ENCODE measurements around a stretch of chr1.

DNA sequence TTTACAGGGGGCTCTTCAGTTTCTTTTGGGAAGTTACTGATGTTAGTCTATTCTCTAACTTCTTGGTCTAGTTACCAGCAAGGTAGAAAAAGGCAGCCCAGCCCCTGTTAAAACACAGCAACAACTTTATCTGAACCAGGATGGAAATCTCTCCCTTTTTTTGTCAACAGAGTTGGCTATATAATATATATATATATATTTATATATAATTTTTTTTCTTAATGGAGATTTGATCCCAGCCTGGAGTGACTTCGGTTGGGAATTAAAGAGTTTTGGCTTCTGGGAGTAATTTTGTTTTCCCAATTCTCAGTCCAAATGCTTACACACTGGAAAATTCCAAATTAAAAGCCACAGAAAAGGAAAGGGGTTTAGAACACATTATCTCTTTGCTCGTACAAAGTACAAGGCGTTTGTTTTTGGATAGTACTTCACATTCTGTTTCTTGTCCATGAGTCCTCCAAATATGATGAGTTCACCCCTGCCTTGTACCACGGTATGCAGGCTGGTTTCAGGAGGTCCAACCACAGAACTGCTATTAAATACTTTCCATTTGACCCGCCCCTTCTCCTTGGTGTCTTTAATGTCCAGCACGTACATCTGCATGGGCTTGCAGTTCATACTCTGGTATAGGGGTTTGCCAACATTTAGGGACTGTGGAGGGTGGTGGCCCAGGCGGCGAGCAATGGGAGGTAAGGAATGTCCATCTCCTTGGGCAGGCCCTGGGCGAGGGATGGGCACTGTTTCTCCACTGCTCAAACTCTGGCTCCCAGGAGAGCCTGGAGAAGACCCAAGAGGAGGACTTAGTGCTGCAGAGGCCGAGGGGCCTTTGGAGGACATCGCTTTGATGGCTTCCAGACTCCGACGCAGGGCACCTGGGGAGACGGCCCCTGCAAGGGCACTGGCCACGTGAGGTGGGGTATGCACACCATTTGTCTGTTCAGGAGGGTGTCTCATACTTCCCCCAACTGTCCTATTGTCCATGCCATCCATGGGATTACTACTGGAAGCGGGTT is 13.6 kb upstream of the CPLANE2 start:
- RRBS: no CpG with 5 or more reads among the region's 16 CpGs
CAGE:
- cytosol, long polyA plus RNA: no peak
- long polyA plus RNA: no peak
- nucleus, long polyA plus RNA: no peak

DNA sequence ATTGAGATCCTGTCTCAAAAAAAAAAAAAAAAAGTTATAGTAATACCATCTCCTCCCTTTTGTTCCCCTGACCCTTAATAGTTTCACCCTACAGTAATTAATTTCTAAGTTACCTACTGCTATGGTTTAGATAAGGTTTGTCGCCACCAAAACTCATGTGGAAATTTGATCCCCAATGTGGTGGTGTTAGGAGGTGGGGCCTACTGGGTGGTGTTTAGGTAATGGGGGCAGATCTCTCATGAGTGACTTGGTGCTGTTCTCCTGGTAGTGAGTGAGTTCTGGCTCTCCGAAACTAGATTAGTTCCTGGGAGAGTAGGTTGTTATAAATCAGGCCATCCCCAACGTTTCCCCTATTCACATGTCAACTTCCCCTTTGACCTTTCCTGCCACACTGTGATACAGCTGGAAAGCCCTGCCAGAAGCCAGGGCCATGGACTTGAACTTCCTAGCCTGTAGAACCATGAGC is 9.7 kb downstream of the FBXO42 start:
- RRBS: no CpG with 5 or more reads among the region's 3 CpGs
CAGE:
- cytosol, long polyA plus RNA: no peak
- long polyA plus RNA: no peak
- nucleus, long polyA plus RNA: no peak

DNA sequence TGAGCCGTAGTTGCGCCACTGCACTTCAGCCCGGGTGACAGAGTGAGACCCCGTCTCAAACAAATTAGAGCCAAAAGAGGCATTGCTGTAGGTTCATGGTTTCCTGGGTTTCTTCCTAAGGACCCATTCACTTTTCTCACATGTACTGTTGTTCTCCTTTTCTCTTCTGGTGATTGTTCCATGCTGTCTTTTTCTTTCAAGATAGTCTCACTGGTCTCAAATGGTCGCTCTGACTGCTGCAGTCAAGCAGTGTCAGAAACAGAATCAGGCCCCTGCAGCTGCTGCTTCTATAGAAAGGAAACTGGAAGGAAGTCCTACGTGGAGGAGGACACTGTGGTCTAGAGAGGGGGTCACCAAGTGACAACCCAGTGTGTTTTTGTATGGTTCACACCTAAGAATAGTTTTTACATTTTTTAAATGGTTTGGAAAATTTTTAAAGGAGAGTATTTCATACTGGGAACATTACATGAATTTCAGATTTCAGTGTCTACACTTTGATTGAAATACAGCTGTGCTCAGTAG is 2.4 kb downstream of the NECAP2 start:
- RRBS: no CpG with 5 or more reads among the region's 6 CpGs
CAGE:
- cytosol, long polyA plus RNA: no peak
- long polyA plus RNA: no peak
- nucleus, long polyA plus RNA: no peak

DNA sequence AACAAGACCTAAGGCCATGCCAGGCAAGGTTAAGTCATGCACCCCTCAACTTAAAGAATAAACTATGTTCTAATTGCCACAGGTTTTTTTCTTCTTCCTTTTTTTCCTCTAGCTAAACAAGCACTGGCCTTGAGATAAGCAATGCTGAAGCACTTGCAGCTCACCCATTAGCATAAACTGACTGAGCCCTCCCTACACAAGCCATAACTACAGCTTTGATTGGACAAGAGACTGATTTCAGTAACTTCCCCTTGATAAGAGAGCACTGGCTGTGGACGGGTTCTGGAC is 99.9 kb downstream of the NECAP2 start:
- RRBS: no CpG with 5 or more reads among the region's 1 CpG
CAGE:
- cytosol, long polyA plus RNA: no peak
- long polyA plus RNA: no peak
- nucleus, long polyA plus RNA: no peak

DNA sequence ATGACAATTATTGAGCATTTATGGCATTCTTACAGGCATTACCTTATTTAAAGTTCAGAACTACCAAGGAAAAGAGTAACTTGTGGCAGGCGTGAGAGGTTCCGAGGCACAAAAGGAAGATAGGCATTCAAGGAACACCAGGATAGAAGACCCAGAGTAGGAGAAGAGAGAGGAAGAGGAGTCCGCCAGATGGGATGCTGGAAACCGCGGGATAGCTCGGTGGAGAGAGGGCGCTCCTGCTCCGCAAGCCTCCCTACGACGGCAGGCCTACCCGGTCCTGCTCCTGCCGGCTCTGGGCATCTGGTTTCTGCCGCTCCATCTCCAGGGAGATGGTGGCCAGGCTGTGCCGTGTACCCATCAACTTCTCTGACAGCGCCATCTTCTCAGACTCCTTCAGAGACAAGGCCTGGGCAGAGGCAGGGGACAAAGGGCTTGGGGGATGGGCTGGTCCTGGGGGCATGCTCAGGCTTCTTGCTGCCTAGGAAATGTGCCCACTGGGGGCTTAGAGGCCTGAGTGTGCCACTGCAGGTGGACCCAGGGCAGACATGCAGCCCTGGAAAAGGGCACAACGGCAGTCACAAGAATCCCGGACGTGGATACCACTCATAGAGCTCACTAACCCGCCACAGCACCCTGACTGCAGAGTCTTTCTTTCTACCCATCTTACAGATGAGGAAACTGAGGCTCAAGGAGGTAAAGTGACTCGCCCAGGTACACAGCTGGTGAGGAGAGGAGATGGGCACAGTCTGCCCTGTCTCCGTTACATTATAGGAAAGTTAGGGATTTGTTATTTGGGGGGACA is 178.4 kb downstream of the NECAP2 start:
- RRBS: no CpG with 5 or more reads among the region's 21 CpGs
CAGE:
- cytosol, long polyA plus RNA: no peak
- long polyA plus RNA: no peak
- nucleus, long polyA plus RNA: no peak

DNA sequence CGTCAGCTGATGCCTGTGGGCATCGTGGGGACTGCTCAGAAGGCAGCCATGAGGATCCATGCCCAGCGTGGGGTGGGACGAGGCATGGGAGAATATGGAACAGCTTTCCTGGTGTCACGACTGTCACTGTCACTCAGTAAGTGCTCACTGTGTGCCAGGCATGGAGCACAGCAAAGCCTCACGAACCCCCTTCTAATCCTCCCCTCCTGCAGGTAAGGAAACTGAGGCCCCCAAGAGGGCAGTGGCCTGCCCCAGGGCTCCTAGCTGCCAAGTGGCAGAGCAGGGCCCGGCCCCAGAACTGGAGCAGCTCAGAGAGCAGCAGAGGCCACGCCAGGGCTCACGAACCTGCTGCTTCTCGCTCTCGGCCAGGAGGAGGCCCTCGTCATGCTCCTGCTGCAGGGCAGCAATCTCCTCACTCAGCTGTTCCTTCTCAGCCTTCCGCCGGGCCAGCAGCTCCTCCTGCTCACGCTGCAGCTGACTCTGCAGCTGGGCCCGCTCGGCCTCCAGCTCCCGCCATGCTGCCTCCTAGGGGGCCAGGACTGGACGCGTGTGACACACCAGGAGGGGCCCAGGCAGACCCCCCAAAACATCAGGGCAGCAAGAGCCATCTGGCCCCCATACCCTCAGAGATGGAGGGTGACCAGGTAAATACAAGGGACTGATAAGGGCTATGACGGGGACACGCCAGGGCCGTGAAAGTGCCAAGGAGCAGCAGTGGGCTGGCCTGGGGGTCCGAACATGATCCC is 179.1 kb downstream of the NECAP2 start:
- RRBS: no CpG with 5 or more reads among the region's 24 CpGs
CAGE:
- cytosol, long polyA plus RNA: no peak
- long polyA plus RNA: no peak
- nucleus, long polyA plus RNA: no peak

DNA sequence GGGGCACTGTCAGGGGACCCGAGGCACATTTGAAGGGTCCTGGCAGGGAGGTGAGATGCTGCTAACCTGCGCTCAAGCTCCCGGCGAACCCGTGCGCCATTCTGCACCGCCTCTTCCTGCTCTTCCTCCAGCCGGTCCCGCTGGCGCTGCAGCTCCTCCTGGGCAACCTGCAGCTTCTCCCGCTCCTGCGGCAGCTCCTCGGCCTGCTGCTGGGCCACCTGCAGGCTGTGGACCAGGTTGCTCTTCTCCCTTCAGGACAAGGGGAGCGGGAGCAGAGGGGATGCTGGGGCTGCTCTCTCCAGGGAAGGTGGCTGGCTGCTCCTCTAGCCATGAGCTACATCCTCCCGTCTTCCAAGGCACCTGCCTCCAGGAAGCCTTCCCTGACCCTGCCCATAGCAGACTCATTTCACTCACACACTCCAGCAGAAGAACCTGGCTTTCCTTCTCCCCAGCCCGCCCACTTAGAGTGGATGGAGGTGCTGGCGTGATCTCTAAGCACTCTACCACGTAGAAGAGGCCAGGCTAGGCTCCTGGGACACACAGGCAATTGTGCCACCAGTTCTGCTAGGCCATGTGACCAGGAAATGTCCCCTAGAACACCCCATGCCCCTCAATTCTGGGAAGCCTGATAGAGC is 188.0 kb downstream of the NECAP2 start:
- RRBS: 94% methylated on average over 2 of the region's 18 CpGs
CAGE:
- cytosol, long polyA plus RNA: no peak
- long polyA plus RNA: no peak
- nucleus, long polyA plus RNA: no peak

DNA sequence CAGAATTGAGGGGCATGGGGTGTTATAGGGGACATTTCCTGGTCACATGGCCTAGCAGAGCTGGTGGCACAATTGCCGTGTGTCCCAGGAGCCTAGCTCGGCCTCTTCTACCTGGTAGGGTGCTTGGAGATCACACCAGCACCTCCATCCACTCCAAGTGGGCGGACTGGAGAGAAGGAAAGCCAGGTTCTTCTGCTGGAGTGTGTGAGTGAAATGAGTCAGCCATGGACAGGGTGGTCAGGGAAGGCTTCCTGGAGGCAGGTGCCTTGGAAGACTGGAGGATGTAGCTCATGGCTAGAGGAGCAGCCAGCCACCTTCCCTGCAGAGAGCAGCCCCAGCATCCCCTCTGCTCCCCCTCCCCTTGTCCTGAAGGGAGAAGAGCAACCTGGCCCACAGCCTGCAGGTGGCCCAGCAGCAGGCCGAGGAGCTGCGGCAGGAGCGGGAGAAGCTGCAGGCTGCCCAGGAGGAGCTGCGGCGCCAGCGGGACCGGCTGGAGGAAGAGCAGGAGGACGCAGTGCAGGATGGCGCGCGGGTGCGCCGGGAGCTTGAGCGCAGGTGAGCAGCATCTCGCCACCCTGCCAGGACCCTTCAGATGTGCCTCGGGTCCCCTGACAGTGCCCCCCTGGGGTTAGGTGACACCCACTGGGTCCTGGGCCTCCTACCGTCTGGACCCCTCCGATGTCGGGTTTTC is 22.1 kb downstream of the CROCC start:
- RRBS: 96% methylated on average over 2 of the region's 22 CpGs
CAGE:
- cytosol, long polyA plus RNA: no peak
- long polyA plus RNA: no peak
- nucleus, long polyA plus RNA: no peak

DNA sequence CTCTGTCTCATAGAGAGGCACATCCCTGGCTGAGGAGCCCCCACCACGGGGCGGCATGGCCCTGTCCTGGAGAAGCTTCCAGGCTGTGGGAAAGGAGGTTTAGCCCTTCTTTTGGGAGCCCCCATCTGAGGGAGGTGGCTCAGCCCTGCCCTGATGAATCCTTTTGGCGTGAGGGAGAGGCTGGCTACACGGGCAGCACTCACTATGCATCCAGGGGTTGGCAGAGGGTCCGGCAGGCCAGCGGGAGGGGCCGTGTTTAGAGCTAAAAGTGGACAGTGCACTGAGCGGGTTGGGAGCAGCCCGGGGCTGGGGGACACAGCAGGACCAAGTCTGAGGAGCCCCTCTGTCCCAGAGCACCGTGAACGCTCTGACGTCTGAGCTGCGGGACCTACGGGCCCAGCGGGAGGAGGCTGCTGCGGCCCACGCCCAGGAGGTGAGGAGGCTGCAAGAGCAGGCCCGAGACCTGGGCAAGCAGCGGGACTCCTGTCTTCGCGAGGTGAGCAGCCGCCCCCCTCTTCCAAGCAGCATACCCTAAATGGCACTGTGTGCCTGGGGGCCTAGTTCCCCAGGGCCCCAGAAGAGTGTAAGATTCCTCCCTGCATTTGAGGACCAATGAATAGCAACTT is 25.9 kb downstream of the MFAP2 start:
- RRBS: 82% methylated on average over 5 of the region's 22 CpGs
CAGE:
- cytosol, long polyA plus RNA: no peak
- long polyA plus RNA: no peak
- nucleus, long polyA plus RNA: no peak

- RRBS: no CpG with 5 or more reads among the region's 27 CpGs
CAGE:
- cytosol, long polyA plus RNA: no peak
- long polyA plus RNA: no peak
- nucleus, long polyA plus RNA: no peak
Observed at GRCh38 chr1:16967937-16968509, 12.4 kb downstream of the MFAP2 start.

- RRBS: no CpG with 5 or more reads among the region's 4 CpGs
CAGE:
- cytosol, long polyA plus RNA: no peak
- long polyA plus RNA: no peak
- nucleus, long polyA plus RNA: no peak
Observed at GRCh38 chr1:17045718-17045995, 8.2 kb downstream of the SDHB start.

CAGE:
- cytosol, long polyA plus RNA: no peak
- long polyA plus RNA: no peak
- nucleus, long polyA plus RNA: no peak
Observed at GRCh38 chr1:17052061-17052390, 1.8 kb downstream of the SDHB start.

- RRBS: no CpG with 5 or more reads among the region's 11 CpGs
CAGE:
- cytosol, long polyA plus RNA: no peak
- long polyA plus RNA: no peak
- nucleus, long polyA plus RNA: no peak
Observed at GRCh38 chr1:17141816-17142256, 22.6 kb upstream of the PADI2 start.

GRCh38 chr1:17350153-17350704 is 21.8 kb upstream of the PADI6 start:
- RRBS: no CpG with 5 or more reads among the region's 10 CpGs
CAGE:
- cytosol, long polyA plus RNA: no peak
- long polyA plus RNA: no peak
- nucleus, long polyA plus RNA: no peak

- RRBS: no CpG with 5 or more reads among the region's 6 CpGs
CAGE:
- cytosol, long polyA plus RNA: no peak
- long polyA plus RNA: no peak
- nucleus, long polyA plus RNA: no peak
Observed at GRCh38 chr1:17512974-17513714, 26.4 kb upstream of the ARHGEF10L start.

DNA sequence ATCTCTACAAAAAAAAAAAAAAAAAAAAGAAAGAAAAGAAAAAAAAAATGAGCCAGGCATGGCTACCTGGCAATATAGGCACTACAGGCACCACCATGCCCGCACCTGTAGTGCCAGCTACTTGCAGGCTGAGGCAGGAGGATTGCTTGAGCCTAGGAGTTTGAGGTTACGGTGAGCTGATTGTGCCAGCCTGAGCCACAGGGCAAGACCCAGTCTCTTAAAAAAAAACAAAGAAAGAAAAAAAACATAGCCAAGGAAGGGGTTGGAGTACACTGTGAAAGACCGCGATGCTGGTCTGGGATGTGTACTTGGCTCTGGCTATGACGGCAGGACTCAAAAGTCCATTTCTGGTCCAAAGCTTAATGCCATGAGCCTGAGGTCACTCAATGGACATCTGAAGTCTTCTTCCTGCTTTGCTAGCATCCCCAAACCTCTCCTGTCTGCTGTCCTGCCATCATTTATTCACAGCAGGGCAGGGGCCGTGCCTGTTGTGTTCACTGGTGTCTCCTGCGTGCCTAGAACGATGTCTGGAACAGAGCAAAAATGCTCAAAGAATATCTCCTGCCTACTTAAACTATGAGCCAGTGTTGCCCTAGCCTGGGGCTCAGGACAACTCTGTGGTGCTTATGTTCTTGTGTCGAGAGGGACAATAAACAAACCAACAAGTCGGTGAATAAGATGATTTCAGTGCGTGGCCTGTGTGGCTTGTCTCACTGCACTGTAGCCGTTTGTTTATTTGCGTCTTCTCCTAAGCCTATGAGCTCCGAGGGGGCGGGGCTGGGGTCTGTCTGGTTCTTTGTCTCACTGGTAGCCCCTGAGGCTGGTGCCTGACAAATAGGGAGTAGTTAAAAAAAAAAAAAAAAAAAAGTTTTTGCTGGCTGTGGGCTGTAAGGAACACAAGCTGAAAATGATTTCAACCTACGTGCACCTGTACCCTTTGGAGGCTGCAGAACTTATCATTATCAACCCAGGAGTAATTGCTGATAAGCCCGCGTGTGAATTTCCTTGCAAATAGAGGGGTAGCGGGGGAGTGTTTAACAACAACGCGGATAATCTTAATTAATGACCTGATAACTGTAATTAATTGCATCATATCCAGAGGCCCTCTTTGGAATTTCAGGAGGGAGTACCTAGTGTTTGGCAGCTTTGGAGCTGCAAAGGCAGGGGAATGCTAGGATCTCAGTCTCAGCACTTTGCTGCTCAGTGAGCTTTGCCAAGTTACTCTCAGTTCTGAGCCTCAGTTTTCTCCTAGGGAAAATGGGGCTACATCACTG is 1.2 kb upstream of the ARHGEF10L start:
- RRBS: no CpG with 5 or more reads among the region's 21 CpGs
CAGE:
- cytosol, long polyA plus RNA: no peak
- long polyA plus RNA: no peak
- nucleus, long polyA plus RNA: no peak

GRCh38 chr1:17542573-17543069 is 3.1 kb downstream of the ARHGEF10L start:
- RRBS: no CpG with 5 or more reads among the region's 7 CpGs
CAGE:
- cytosol, long polyA plus RNA: no peak
- long polyA plus RNA: no peak
- nucleus, long polyA plus RNA: no peak

GRCh38 chr1:17559233-17559776 is 19.8 kb downstream of the ARHGEF10L start:
- RRBS: no CpG with 5 or more reads among the region's 7 CpGs
CAGE:
- cytosol, long polyA plus RNA: no peak
- long polyA plus RNA: no peak
- nucleus, long polyA plus RNA: no peak

DNA sequence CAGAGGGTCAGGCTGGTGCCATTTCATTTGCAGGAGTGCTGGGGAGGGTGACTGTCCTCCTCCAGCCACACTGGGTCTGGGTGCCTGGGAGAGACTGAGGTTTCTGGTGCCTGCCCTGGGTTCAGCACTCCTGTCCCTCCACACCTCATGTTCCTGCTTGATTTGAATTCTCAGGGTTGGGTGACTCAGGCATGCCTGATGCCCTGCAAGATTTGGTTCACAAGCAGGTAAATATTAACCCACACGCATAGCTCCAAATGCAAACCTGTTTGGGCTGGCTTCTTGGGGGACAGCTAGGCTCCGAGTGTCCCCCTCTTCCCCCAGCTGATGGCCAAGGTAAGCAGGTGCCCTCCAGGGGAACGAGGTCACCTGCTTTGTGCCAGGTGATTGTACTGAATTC is 20.3 kb downstream of the ARHGEF10L start:
- RRBS: no CpG with 5 or more reads among the region's 3 CpGs
CAGE:
- cytosol, long polyA plus RNA: no peak
- long polyA plus RNA: no peak
- nucleus, long polyA plus RNA: no peak

DNA sequence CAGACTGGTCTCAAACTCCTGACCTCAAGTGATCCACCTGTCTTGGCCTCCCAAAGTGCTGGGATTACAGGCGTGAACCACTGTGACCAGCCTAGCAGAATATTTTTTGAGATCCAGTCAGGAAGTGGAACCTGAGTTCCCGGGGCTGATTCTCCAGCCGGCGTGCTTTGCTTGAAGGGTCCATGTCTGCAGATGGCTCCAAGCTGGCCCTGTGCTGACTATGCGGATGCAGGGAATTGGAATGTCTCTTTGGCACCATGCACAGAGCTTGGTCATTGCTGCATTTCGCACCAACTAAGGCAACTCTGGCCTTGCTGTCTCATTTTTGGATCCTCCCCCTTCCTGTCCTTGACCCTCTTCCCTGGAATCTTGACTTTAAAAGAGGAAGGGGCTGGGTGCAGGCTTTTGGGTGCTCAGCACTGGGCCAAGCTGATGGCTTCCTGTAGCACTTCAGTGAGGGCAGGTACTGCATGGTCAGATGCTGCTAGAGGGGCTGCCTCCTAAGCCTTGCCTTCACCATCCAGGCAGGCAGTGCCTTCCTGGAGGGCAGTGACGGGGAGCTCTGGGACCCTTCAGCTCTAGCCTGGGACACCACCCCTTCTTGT is 28.2 kb downstream of the ARHGEF10L start:
- RRBS: no CpG with 5 or more reads among the region's 7 CpGs
CAGE:
- cytosol, long polyA plus RNA: no peak
- long polyA plus RNA: no peak
- nucleus, long polyA plus RNA: no peak

All from SK-N-SH (cell line).